Skeletal muscle satellite cell (primary cell): ENCODE results near the gene UPF3A.

GRCh38 chr13:113846315-113847005 is 17.4 kb downstream of the GAS6 start:
- CAGE, long polyA plus RNA = no peak

DNA sequence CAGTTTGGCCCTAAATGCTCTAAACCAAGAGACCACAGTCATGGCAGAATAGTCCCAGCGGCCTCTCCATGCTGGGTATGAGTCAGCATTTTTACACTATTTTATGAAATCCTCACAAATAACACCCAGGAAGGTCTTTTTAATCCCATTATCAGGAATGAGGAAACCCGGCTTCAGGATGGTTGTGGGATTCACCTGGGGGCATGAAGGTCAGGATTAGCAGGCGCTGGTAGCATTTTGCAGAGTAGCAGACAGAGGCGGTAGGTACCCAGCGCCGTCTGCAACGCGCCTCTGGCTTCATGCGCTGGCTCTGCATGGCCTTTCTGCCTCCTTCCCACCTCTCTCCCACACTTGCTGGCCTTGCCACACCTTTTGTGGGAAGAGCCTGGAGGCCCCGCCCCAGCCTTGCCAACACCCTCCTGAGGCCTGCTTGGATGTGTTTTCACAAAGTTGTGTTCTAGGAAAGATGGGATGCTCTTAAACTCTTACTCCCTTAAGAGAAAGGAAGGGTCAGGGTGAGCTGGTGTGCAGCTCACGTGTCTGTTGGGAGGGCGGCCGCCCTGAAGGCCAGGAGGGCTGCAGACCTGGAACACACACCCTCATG is 15.1 kb downstream of the GAS6 start:
- CAGE, long polyA plus RNA = no peak

- CAGE, long polyA plus RNA = no peak
Measured at GRCh38 chr13:113853912-113854658, 9.8 kb downstream of the GAS6 start.

GRCh38 chr13:113859453-113860375 is 4.2 kb downstream of the GAS6 start:
- CAGE, long polyA plus RNA = no peak

- CAGE, long polyA plus RNA = no peak
Measured at GRCh38 chr13:113950312-113951022, 23.4 kb downstream of the C13orf46 start.

DNA sequence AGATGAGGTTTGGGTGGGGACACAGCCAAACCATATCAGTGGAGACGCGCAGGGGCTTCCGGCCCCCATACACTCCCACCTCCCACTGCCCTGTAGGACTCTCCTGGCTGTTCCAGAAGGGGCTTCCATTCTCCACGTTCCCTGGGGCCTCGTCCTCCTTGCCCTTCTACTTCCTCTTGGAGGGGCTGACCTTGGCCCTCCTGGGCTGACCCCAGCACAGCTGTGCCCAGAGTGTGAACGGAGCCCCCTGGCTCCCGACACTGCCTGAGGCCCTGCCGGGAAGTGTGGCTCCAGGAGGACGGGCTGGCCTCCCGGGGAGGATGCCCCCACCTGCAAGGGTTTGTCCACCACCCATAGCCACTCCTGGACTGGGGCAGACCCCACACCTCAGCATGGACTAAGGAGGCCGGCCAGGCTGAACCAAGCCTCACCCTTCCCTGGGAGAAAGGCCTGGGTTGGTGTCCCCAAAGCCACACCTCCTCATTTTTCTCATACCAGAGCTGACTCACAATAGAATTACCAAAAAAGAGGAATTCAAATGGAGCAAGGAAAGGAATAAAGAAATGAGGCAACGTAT is 2.8 kb upstream of the C13orf46 start:
- CAGE, long polyA plus RNA = no peak

GRCh38 chr13:114064729-114065050 is 67.7 kb downstream of the RASA3 start:
- CAGE, long polyA plus RNA = no peak

GRCh38 chr13:114093525-114094491 is 38.6 kb downstream of the RASA3 start:
- CAGE, long polyA plus RNA = no peak

DNA sequence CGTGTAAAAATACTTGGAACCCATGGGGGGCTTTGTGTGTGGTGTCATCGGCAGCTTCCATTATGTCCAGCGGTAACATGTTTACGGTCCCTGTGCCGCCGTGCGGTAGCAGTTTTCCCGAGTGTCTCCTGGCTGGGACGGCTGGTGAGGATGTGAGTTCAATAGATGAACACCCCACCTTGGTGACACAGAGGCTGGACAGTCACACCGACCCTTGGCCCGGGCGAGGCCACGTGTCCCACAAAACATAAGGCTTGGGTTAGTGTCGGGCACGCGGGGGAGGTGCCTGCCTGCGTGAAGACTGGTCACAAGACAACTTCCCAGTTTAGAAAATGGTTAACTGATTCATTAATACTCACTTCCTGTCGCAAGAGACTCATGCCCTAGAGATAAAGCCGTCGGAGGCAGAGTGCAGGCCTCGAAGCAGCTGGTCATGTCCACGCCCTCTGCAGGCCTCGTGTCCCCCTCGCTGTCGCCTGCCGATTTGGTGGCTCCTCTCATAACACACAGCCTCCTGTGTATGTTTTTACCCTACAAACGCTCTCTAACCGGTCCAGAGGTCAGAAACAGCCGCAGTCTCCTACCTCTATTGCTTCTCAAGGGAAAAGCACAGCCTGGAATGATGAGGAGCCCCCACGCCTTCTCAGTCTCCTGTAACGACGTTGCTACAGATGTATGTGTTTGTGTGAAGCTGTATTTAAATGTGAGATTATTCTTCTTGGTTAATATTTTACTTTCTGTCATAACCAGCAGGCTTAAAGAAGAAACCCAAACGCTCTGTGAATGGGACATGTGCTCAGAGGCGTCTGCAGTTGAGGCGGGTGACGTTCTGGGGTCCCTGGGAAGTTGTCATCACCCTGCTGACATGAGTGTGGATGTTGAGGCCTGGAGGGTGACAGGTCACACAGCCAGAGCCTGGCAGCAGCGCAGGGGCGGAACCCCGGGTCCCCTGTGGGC is 17.0 kb downstream of the RASA3 start:
- CAGE, long polyA plus RNA = no peak

DNA sequence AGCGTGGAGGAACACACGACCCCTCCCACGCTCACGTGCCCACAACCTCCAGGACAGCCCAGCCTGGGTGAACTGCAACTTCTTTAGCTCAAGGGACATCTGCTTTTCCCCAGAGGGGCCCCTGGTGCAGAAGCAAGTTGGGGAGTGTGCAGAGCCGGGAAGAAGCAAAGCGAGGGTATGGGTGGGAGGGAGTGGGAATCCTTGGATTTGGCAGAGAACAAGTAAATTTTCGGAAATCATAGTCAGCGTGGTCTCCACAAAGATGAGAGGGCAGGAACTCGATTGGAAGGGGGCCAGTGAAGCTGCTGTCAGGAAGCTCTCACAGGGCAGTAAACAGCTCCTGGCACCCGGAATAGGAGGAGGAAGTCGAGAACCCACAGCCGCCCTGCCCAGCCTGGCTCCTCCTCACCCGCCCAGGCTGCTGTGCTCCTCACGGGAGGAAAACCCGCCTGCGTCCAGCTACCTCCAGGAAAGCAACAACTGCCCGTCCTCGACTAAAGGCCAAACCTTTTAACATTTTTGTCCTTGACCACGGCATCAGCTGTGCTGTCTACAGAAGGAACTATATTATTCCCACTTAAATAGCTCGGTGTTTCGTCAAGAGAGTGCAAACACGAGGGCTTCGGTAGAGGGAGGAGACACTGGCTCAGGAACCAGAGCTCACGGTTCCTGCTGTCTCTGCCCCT is 17.2 kb upstream of the CFAP97D2 start:
- CAGE, long polyA plus RNA = no peak

DNA sequence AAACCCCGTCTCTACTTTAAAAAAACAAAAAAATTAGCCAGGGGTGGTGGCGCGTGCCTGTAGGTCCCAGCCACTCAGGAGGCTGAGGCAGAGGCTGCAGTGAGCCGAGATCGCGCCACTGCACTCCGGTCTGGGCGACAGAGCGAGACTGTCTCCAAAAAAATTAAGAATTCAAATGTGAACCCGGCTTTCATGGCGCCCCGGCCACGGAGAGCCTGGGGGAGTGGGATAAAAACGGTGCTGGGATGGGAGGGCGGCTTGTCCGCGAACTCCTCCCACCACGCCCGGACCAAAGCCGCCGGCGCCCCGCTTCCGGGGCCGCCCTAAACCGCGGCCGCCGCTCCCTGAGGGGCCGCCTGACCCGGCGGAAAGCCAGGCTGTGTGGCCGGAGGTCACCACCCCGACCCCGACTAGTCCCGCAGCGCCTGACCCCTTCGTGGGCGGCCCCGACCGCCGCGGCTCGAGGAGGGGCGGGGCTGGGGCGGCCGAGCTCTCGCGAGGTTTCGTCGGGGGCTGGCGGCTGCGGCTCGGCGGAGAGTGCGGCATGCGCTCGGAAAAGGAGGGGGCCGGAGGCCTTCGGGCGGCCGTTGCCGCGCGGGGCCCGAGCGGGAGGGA is at the start of gene UPF3A:
TSS of gene UPF3A (plus strand) at position 506 of the 615 bp plus-strand sequence.
- CAGE, long polyA plus RNA = start-site peak on the plus strand centred at position 515 of the sequence, 55 bp wide, 187 and 196 reads in 2 replicates

- CAGE, long polyA plus RNA = no peak
Measured at GRCh38 chr13:114291413-114292010, 10.1 kb downstream of the UPF3A start.

DNA sequence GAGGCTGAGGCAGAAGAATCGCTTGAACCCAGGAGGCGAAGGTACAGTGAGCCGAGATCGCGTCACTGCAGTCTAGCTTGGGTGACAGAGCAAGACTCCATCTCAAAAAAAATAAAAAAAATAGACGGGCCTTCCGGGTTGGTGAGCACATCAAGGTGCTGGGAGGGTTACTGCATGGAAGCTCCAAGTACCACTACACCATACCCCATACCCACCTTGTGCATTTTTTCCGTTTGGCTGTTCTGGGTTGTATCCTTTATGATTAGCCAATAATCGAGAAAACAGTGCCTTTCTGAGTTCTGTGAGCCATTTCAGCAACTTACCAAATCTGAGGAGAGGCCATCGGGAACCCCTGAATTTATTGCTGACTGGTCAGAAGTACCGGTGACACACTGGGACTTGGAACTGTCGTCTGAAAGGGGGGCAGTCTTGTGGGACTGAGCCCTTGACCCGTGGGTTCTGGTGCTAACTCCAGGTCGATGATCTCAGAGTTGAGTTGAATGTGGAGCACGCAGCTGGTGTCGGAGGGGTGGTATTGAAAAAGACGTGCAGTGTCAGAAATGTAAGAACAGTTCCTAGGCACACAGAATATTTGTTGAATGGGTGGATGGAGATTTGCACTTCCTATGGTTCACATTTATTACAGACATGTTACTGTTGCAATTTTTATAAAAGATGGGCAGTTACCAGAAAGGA is 15.0 kb downstream of the UPF3A start:
- CAGE, long polyA plus RNA = no peak